ReNcell CX (cell line): ENCODE measurements around the genes KDELR3, NPTXR and RPS19BP1.

GRCh38 chr22:38240852-38241374 is 31.9 kb downstream of the TMEM184B start:
- PRO-cap = no peak

DNA sequence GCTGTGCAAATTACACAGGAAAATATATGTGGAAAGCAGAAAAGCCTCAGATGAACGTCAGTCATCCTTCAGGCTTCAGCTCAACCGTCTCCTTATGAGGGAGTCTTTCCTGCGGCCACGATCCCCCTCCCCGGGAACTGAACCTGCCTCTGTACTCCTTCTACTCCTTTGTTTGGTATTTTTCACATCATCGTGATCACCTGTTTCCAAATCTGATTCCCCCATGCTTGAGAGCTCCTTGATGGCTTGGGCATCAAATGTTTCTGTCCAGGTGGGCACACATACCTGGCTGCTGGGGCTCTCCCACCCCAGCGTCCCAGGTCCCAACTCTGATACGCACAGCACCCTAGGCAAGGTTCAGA is 1.4 kb downstream of the TMEM184B start:
- PRO-cap = no peak

DNA sequence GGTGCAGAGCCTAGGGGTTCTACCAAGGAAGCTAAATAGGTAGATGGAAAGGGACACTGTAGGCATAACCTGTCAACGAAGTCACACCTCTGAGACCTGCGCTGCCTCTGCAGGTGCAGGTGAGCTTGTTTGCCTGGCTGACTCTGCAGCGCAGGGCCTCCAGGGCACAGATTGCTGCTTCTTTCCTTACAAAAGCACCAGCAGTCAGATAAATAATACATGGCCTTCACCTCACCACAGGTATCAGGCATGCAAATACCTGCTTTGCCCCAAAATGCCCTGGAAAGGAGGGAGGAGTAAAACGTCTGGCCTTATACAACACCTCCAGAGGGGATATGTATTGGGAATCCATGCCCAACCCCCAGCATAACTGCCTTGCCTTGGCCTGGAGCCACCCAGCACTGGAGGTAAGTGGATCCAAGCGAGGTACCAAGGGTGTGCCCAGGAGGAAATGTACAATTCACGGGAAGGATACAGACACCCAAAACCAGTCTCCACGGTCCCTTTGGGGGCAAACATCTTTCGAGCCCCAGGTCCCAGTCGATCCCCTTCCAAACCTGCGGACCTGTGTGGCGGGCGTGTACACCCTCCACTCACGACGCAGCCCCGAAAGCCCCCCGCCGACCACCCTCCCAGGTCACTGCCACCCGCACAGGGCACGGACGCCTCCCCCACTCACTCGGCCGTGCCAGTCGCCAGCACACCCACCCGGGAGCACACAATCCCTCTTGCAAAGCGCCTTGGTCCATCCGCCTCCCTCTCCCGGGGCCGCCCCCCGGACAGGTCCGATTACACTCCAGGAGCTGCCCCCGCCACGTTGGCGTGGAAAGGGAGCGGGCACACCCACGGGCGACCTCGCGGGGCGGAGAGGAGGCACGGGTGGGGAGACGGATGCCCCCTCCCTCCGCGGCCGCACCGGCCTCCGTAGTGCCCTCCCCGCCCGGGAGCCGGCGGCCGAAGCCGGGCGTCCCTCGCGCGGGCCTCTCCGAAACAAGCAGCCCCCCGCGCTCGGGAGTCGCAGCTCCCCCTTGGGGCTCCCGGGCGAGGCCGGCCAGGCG is 661 bp downstream of the TMEM184B start:
- PRO-cap = no peak

- PRO-cap = no peak
Measured at GRCh38 chr22:38457325-38457774, 2.4 kb upstream of the KCNJ4 start.

DNA sequence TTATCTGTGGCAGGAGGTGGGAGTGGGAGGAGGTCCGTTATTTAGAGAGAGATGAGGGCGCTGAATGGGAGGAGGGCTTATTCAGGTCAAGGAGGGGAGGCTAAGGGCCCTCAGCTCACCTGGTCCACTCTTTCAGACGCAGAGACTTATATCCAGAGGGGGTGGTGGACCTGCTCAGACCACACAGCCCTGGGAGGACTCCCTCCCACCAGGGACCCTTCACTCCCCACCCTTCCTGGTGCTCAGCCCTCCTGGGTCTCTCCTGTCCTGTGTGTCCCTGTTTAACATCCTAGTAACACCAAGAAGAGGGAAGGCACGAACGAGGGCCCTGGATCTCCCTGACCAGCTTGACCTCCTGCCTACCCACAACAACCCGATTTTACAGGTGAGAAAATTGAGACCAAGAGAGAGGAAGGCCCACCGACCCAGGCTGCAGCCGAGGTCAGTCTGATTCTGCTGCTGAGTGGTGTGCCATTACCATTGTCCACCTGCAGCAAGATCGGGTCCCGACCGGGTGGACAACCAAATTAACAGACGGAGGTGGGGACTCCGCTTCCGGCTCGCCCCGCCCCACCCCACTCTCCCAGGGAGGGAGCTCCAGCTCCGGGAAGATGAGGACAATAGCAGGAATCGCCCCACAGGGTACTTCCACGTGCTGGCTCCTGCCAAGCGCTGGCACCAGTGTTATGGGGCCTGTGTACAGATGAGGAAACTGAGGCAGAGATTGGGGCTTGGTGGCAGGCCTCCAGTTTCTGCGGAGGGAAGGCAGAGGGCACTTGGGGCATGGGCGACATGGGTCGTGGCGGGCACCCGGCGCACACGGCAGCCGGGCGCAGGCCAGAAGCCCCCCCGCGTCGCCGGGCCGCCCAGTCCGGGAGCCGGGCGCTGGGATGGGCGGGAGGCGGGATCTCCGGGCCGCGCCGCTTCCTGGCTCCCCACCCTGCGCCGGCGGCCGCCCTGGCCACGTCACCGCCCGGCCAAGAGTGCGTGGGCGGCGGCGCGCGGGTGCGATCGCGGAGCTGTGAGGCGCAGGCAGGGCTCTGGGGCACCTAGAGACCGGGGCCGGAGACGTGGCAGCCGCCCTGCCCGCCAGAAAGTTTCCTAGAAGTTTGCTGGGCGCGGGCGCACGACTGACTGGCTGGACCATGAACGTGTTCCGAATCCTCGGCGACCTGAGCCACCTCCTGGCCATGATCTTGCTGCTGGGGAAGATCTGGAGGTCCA is at the start of gene KDELR3:
TSS of gene KDELR3 (plus strand) at position 1,008 of the 1,224 bp plus-strand sequence.
- PRO-cap = bidirectional peak, plus-strand start at position 986 of the sequence, minus-strand start at position 850 of the sequence

DNA sequence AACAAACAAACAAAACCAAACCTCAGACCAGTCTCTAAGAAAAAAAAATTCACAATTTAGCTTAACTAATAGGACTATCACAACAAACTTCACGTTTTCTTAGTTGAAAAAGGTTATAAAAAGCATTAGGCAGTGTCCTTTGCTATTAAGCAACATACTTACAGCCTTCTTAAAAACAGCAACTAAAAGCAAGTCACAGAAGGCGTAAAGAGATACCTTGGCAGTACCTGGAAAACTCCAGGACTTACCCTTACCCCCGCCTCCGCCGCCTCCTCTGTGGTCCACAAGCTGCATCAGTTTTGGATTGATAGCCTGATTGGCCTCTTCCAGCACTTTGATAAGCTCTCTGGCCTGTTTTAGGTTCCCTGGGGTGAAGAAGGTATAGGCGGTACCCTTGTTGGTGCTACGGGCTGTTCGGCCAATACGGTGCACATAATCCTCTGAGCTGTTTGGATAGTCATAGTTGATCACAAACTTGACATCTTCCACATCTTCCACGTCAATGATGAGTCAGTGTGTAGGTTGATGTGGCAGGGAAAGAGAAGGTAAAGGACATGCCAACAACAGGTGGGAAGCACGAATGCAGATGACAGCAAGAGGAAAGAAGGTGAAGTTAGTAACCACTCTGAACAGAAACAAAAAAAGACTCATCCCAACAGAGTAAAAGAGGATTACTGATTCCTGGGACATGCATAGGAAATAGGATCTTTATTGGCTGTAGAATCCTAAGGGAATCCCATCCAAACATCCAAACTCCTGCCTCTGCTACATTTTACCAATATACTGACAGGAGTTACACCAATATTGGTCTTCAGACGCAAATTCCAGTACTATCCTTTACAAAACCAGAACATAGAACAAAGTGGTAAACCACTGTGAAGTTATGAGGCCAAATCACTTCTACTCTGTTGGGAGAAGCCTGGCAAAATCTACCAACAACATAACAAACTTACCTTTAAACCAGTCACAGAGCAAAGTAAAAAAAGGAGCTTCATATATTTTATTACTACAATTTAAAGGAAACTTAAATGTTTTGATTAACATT is 18.2 kb downstream of the DDX17 start:
- PRO-cap = no peak

GRCh38 chr22:38674843-38675382 is 6.8 kb upstream of the TOMM22 start:
- PRO-cap = no peak

- PRO-cap = no peak
Measured at GRCh38 chr22:38696504-38697721, 3.8 kb downstream of the JOSD1 start.

DNA sequence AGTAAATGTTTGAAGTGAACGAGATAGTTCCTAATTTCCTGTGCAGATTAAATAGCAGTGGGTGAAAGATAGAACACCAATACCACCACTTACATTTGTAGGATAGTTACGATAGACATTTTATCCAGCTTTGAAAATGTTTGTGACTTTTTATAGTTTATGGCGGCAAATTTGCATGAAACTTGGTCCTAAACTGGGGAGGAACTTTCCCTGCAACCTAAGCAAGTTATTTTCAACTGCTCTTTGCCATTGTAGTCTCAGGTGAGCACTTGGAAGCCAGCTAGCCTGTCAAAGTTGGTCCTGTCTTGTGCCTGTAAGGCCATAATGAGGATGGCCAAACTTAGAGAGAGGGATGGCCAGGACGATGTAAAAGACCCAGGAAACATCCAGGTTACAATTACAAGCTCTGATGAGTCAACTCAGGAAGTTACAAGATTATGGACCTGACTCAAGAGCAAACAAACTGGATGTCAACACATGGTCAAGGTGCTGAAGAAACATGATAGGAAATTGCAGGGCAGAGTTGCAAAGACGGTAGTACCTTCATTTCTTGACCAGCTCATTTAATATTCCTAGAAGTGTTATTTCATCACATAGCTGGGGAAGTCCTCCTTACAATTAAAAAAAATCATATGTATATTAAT is 1.5 kb downstream of the GTPBP1 start:
- PRO-cap = no peak

- PRO-cap = bidirectional peak, plus-strand start at chr22:38843804, minus-strand start at chr22:38843732
Measured at GRCh38 chr22:38843109-38843966, 490 bp downstream of the NPTXR start.

GRCh38 chr22:38843967-38844704 is at the start of gene NPTXR:
NPTXR (minus strand) TSS chr22:38844028.
- PRO-cap = bidirectional peak, plus-strand start at chr22:38844058, minus-strand start at chr22:38844022

DNA sequence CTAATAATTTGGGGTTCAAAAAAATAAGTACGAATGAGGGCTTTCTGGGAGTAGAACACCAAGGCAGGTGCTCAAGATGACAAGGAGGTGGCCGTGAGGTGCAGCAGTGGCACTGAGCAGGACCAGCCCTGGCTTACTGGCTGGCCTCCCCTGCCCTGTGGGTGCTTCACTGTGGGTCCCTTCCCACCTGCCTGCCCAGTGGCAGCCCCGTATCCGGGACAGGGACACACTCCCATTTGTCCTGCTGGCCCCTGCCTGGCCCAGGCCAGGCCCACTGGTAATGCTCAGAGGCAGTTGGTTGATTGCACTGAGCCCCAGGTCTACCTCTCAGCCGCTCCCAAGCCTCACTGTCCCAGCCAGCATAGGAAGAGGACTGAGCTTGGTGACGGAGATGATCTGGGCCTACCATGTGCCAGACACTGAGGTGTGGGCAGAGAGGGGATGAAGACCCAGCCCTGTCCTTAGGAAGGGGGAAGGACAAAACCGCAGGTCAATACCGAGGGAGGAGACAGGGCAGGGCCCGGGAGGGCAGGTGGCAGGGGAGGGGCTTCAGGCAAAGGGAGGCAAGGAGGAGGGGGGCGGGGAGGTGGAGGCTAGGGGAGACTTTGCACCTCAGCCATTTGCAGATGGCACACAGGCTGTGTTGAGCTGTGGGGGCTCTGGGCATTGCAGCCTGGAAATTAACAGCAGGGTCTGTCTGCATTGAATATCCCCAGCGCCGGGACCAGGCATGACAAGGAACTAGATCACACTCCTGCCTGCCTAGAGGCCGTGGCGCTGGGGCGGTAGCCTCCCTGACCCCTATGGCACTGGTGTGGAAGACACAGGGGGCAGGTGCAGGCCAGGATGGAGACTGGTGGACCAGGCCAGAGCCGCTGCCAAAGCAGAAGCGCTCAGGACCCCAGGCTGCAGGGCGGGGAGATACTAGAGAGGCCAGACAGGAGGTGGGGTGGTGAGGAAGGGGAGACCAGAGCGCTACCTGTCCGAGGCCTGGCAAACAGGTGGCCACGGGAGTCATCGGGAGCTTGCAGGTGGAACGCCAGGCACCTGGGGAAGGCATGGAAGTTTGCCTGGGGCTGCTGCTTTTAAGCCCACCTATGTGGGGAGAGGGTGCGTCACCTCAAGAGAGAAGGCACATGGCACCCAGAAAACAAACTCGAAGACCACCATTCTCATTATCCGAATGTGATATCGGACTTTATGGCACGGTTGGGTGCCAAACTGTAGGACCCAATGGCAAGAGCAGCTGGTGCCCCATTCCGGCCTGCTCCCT is 11.7 kb downstream of the CBX6 start:
- PRO-cap = no peak

DNA sequence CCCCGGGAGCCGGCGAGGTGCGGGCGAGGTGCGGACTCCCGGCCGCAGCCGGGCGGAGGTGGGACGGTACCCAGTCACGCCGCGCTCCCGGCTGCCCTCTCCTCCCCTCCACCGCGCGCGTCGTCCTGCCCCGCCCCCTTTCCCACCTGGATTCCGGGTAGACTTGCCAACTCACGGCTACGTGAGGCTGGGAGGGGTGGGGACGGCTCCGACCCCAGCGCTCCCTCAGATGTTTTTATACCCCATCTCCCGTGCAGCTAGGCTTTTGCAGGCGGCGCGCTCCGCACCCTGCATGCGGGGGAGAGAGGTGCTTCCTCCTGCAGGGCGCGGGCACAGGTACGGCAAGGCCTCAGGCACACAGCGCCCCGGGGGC is 2.0 kb downstream of the PDGFB start:
- PRO-cap = no peak

DNA sequence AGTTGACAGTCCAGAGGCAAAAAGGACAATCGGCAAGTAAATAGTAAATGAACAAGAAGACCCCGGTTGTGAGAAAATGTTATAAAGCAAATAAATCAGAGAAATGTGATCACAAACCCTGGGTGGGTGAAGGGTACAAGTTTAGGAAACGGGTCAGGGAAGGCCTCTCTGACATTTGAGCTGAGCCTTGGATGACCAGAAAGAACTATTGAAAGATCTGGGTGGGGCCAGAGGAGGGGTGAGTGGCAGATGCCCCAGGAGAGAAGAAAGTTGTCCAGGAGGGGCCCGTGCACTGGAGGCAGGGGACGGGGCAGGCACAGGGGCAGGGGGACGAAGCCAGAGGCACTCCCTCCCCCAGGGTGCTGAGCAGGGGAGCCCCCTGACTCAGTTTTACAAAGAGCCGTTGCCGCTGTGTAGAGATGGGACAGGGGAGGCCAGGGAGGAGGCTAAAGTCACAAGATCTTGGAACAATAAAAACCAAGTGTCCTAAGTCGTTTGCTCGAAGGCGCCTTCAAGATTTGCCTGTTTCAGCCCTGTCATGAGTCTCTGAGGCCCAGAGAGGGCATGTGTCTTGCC is 10.8 kb upstream of the PDGFB start:
- PRO-cap = no peak

DNA sequence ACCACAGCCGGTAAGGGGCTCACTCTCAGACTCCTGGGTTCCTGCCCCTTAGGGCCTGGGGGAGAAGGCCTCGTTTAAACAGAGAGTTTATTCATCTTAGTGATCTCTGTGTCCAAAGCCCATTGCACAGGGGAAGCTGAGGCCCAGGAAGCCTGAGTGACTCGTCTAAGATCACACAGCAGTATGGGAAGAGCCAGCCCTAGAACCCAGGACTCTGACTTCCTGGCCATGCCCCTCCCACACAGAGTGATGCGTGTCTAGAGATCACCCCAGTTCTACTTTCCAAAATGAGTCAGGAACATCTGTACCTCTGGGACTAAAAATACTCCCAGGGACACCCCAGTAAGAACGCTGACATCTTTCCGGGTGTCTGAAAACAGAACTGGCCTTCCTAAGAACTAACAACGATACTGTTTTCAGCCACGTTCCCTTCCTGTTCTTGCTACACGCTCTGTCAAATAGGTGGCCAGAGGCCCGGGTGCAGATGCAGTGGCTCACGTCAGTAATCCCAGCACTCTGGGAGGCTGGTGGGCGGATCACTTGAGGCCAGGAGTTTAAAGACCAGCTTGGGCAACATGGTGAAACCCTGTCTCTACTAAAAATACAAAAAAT is 21.6 kb upstream of the PDGFB start:
- PRO-cap = no peak

DNA sequence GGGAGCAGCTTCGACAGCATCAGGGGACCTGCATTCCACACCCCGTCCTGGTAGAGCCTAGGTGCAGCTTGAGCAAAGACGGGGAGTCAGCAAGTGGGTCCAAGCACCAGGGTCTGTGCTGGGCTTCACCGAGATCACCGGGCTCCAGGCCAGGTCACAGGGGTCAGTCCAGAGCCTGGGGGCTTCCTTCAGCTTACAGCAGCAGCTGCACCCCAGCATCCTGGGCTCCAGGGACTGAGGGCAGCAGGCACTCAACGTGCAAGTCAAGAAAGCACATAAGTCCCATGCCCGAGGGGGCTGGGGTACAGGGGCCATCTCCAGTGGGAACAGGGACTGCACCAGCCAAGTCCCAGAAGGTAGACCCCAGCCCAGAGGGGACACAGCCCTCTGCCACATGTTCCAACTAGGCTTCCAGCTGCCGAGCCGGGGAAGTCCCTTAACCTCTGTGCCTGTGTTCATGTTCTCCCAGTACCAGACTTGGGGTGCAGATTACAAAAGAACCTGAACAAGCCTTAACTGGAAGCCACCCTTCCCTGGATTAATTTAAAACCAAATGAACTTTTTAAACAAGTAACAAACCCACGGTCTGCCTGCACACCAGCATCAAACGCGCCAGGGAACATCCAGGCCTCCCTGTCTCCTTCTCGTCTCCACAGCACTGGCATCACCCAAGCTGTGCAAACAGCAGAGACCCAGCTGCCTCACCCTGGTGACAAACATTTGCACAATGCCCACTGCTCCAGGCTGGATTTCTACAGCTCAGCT is 7.3 kb downstream of the RPL3 start:
- PRO-cap = no peak

- PRO-cap = no peak
Measured at GRCh38 chr22:39418554-39419538, 19.3 kb downstream of the TAB1 start.

DNA sequence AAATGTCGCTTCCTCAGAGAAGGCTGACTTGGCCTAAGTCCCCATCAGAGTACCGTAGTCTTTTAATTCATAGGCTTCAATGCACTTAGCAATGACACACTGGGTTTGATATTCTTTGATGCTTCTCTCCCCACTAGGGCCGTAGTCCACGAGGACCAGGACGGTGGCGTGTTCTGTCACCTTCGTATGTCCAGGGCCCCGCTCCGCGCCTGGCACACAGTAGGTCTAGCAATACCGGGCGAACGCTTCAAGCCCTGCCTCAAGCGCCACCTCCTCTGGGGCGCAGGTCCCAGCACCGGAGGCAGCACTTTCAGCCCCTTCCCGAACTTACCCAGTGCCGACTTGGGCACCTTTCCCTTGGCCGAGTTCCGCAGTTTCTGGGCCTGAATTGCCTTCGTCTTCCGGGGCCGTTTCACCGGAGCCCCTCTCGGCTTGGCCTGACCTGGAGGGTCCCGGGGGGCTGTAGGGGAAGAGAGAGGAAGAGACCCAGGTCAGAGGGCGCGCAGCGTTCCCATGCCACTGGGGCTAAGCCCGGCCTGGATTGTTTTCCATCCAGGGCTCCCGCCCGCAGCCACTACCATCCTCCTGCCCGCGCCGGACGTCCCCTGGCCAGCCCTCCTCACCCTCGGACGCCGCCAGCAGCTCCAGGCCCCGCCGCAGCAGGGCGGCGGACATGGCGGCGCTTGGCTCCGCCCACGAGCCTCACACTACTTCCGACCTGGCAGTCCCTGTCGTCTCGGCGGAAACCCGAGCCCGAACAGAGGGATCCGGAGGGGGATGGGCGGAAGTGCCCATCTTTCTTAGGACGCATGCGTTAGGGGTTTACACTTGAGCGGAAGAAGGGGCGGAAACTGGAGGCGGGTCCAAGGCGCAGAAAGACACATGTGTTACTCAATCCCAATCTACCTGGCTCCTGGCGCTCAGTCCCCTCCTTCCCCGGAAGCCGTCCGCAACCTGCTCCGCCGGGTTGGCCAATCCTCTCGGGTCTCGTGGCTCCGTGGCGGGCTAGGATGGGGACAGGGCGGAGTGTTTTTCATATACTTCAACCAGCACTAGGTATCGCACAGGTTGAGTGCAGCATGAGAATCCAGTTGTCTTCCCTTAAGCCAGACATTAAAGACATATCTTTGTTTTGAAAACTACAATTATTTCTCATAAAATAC is at the start of gene RPS19BP1:
TSS of gene RPS19BP1 (minus strand) at position 685 of the 1,163 bp plus-strand sequence.
- PRO-cap = bidirectional peak, plus-strand start at position 980 of the sequence, minus-strand start at position 679 of the sequence

GRCh38 chr22:39558177-39558976 is 12.2 kb upstream of the CACNA1I start:
- PRO-cap = no peak

- PRO-cap = no peak
Measured at GRCh38 chr22:39661845-39662275, 91.3 kb downstream of the CACNA1I start.